Bronchial epithelial cell (primary cell): Measurements from ENCODE around the gene DDX54.

DNA sequence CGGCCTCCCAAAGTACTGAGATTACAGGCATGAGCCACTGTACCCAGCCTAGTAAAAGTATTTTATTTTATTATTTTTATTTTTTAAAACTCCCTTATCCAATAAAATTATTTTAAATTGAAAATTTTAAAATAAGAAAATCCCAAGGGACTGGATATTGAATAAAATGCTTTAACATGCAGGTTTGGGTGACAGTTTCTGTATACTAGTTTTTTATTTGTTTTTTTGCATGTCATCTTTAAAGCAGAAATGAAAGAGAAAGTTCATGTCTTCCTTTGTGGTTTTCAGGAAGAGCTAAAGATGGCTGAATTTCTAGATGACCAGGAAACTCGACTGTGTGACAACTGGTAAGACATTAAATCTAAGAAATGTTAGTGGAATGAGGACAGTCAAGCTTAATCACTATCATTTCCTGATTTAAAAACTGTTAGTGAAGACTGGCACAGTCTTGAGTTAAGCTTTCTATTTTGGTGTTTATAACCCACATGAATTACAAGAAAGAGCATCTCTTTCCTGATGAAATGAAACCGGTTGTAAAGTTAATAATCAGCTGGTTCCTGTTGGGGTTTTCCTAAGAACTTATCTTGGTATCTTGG lies 5.0 kb downstream of the TRAFD1 start:
- RRBS, 2 experiments: no CpG with 5 or more reads among the region's 3 CpGs

DNA sequence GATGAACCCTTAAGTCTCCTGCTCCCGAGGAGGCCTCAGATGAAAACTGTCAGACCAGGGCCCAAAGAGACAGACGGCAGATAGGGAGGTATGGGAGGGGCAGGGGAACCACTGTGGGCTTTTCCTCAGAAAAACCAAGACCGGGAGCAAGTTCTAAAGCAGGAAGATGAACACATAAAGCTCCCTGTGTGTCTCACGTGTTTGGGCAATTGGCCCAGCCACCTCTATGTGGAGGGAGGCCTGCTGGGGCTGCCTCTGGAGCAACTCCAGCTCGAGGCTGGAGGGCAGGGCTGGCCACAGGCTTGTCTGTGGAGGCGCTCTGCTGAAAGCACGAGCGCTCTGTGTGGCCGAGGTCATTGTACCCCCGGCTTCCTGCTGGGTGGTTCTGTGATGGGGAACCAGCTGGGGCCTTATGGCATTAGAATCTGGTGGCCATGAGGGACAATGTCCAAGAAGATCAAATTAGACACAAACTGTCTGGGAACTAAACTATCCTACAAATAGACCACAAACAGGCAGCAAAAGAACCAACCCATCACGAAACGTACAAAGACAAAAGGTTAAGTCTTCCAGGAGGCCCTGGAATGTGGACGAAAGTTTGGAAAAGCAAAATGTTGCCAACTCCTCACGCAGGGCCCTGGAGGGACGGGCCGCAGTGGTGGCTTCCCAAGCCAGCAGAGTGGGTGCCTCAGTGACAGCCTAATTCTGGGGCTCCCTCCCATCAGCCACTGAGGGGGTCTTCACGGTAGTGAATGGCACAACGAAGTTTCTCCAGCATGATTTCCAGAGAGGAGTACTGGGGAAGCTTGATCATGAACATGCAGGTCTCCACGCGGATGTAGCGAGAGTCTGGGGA lies 36.5 kb downstream of the TRAFD1 start:
- RRBS, 2 experiments: no CpG with 5 or more reads among the region's 21 CpGs

DNA sequence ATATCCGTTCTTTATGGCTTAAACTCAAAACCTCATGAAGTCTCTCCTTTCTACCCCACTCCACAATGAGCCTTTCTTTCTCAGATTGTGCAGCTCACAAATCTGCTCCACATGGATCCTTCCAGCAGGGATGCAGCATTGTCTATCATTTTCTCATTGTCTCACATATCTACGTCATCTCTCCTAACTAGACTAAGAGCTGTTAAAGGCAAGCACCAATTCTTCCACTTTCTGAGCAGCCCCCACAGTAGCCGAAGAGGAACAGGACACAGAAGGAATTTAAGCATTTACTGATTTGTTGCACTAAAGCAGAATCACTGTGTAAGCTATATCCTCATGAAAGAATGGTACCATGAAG lies 106.3 kb downstream of the HECTD4 start:
- RRBS, 2 experiments: no CpG with 5 or more reads among the region's 3 CpGs

- RRBS, 2 experiments: 58% methylated on average over 1 of the region's 3 CpGs; no CpG with 5 or more reads in 1 of the 2 experiments
Observed at GRCh38 chr12:112599887-112600278, 181.1 kb downstream of the PTPN11 start.

DNA sequence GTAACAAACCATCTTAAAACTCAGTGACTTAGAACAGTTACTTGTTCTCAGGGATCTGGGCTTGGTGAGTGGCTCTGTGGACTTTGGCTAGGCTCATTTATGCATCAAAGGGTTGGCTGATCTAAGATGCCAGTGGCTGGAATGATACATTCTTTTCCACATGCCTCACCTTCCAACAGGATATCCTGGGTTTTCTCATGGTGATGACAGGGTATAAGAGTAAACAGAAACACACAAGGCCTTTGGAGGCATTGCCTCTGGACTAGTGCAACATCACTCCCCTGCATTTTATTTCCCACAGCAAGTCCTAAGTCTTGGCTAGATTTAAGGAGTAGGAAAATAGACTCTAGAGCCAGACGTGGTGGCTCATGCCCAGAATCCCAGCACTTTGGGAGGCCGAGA lies 47.8 kb downstream of the RPH3A start:
- RRBS, 2 experiments: no CpG with 5 or more reads among the region's 2 CpGs

GRCh38 chr12:113069966-113070882 lies 13.7 kb downstream of the DTX1 start:
- RRBS, 2 experiments: no CpG with 5 or more reads among the region's 18 CpGs

DNA sequence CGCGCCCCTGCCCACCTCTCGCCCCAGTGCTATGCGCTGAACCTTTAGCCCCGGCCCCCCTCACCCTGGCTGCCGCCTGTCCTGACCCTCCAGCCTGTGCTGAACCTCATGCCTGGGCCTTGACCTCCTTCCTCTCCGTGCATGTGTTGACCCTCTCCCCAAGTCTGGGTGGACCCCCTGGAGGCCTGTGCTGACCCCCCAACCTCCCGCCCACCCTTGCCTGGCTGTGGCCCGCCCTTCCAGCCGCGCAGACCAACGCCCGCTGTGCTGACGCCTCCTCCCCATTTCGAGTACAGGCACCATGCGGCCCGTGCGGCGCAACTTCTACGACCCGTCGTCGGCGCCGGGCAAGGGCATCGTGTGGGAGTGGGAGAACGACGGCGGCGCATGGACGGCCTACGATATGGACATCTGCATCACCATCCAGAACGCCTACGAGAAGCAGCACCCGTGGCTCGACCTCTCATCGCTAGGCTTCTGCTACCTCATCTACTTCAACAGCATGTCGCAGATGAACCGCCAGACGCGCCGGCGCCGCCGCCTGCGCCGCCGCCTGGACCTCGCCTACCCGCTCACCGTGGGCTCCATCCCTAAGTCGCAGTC lies 20.7 kb downstream of the DTX1 start:
- RRBS, 2 experiments: no CpG with 5 or more reads among the region's 52 CpGs

GRCh38 chr12:113089269-113089899 lies 32.9 kb downstream of the DTX1 start:
- RRBS, 2 experiments: 81 to 86% methylated on average over 6 of the region's 12 CpGs

- RRBS, 2 experiments: no CpG with 5 or more reads among the region's 9 CpGs
Observed at GRCh38 chr12:113129509-113130129, 5.9 kb downstream of the RASAL1 start.

DNA sequence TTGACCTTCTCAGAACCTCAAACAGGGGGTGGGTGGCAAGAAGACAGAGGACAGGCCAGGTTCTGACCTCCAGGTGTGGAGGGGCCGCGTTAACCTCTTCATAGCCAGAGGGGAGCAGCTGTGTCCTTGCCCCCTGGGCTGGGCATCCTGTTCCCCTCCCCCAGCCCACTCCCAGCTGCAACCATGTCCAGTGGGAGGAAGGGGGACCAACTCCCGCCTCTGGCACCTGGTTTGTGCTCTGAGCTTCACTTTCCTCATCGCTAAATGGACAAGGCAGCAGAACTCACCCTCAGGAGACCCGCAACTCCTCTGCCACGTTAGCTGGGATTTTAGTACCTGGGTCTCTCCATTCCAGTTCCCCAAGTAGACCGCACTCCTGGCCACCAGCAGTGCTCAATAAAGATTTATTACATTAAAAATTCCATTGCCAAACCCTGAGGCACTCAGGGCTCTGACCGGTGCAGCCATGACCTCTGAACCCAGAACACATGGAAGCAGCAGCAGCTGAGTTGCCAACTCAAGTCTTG lies 8.6 kb downstream of the CFAP73 start:
- RRBS, 2 experiments: no CpG with 5 or more reads among the region's 8 CpGs

GRCh38 chr12:113163842-113164394 lies 14.4 kb downstream of the CFAP73 start:
- RRBS, 2 experiments: no CpG with 5 or more reads among the region's 16 CpGs

GRCh38 chr12:113185196-113185881 lies at the start of gene DDX54:
TSS of gene DDX54 (minus strand) at chr12:113185478.
- RRBS, 2 experiments: under 1 to 1% methylated on average over 43 of the region's 74 CpGs

DNA sequence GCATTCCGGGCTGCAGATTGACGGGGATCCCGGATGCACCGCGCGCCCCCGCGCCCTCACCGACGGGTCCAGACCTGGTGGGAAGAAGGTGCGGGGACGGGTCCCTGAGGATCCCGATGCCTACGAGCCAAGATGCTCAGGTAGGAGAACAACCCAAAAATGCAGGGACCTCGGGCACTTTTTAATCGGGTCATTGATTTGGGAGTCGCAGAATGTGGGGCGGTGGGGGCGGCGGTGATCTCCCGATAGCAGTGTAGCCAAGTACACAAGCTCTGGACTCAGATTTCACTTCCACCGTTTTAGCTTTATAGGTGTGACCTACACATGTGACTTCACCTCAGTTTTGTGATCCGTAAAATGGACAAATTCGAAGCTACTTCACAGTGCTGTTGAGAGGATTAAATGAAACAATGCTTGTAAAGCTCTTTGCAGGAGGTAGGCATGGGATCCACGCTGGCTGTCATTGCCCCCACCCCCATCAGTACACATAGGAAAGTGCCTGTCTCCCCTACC lies 417 bp downstream of the RITA1 start:
- RRBS, 2 experiments: no CpG with 5 or more reads among the region's 25 CpGs

GRCh38 chr12:113221765-113222470 lies 654 bp downstream of the TPCN1 start:
- RRBS, 2 experiments: no CpG with 5 or more reads among the region's 22 CpGs

- RRBS, 2 experiments: no CpG with 5 or more reads among the region's 5 CpGs
Observed at GRCh38 chr12:113222471-113222894, 1.2 kb downstream of the TPCN1 start.

- RRBS, 2 experiments: no CpG with 5 or more reads among the region's 9 CpGs
Observed at GRCh38 chr12:113242480-113243068, 21.3 kb downstream of the TPCN1 start.

GRCh38 chr12:113273016-113273332 lies 51.7 kb downstream of the TPCN1 start:
- RRBS, 2 experiments: no CpG with 5 or more reads among the region's 6 CpGs

GRCh38 chr12:113292721-113293137 lies 42.2 kb downstream of the SLC8B1 start:
- RRBS, 2 experiments: 86 to 97% methylated on average over 2 to 3 of the region's 11 CpGs

DNA sequence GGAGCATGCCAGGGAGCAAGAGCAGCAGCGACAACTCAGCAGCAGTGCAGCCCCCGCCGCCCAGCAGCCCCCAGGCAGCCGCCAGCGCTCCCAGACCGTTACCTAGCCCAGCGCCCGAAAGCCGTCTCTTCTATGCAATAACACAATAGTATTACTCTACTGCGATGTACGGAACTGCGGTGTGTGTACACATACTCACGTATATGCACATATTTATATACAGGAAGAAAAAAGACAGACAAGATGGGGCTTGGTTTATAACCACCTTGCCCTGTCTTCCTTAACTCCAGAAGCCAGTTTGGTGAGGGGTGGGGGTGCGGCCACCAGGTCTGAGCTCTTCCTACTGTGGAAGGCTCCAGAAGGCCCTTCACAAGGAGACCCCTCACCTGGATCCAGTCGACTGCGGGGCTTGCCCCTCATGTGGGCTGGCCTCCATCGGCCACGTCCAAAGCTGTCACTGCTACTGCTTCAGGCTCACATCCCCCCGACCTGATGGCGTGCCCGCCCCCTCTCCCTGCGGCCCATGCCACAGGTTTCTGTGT lies 38.9 kb downstream of the SLC8B1 start:
- RRBS, 2 experiments: no CpG with 5 or more reads among the region's 22 CpGs

GRCh38 chr12:113298701-113299180 lies 36.2 kb downstream of the SLC8B1 start:
- RRBS, 2 experiments: no CpG with 5 or more reads among the region's 12 CpGs